Aorta (tissue), 1 donor: ENCODE measurements around a stretch of chr2.

DNA sequence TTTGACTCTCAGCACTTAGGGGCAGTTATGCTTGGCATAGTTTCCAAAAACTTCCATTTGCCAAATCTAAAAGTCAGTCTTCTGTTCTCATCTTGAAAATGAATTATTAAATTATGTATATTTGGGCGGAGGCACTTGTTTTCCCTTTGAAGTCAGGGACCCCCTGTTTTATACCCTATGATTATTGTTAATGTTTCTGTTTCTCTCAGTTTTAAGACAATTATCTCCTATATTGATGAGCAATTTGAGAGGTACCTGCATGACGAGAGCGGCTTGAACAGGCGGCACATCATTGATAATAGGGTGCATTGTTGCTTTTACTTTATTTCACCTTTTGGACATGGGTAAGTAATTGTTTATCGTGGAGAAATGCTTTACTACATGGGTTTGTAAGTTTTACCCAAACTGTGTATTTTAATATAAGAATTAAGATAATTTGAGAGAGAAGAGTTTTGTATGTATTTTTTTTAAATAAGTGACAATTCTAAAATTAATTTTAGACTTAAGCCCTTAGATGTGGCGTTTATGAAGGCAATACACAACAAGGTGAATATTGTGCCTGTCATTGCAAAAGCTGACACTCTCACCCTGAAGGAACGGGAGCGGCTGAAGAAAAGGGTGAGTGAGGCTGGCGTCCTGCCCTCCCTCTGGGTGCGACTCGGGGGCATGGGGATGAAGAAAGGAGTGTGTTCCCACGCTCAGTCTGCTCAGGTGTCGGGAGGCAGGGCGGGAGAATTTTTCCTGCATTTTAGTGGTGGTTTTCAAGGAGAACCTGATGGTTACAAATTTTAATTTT, 18.7 kb upstream of the FARP2 start:
- PRO-cap: no peak

- PRO-cap: no peak
These were observed 2.3 kb downstream of the FARP2 start for GRCh38 chr2:241358221-241359026.

- PRO-cap: no peak
These were observed 10.6 kb downstream of the DTYMK start for GRCh38 chr2:241675983-241676461.

- PRO-cap: no peak
These were observed 14.5 kb downstream of the D2HGDH start for GRCh38 chr2:241748575-241749735.

GRCh38 chr2:241795115-241795838, 13.7 kb upstream of the NEU4 start:
- PRO-cap: no peak

DNA sequence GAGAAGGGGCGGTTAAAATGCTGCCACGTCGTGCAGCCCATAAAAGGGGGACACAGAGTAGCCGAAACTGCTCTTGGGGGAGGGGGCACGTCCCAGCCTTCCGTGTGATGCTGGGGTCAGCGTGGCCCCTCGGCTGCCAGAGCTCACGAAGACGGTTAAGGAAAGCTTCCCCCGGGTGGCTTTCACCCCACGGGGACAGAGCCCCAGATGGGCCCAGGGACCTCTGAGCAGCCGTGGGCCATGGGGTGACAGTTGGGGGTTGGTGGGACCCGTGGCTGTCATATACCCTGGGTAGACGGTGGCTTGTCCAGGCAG, 342 bp downstream of the NEU4 start:
- PRO-cap: no peak

DNA sequence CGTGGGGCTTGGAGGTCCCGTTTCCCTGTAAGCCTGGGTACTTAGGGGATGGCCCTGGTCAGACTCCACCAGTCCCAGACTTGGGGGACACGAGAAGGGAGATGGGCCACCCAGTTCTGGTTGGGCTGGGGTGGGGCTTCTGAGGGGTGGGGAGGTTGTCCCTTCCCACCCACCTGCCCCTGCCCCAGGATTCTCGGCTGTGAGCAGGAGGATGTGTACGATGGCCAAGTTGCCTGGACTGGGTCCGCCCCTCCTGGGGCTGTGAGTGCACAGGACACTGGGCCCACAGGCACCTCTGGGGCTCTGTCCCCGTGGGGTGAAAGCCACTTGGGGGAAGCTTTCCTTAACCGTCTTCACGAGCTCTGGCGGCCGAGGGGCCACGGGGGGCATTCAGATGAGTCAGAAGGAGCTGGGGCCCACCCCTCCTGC, 951 bp downstream of the NEU4 start:
- PRO-cap: no peak

DNA sequence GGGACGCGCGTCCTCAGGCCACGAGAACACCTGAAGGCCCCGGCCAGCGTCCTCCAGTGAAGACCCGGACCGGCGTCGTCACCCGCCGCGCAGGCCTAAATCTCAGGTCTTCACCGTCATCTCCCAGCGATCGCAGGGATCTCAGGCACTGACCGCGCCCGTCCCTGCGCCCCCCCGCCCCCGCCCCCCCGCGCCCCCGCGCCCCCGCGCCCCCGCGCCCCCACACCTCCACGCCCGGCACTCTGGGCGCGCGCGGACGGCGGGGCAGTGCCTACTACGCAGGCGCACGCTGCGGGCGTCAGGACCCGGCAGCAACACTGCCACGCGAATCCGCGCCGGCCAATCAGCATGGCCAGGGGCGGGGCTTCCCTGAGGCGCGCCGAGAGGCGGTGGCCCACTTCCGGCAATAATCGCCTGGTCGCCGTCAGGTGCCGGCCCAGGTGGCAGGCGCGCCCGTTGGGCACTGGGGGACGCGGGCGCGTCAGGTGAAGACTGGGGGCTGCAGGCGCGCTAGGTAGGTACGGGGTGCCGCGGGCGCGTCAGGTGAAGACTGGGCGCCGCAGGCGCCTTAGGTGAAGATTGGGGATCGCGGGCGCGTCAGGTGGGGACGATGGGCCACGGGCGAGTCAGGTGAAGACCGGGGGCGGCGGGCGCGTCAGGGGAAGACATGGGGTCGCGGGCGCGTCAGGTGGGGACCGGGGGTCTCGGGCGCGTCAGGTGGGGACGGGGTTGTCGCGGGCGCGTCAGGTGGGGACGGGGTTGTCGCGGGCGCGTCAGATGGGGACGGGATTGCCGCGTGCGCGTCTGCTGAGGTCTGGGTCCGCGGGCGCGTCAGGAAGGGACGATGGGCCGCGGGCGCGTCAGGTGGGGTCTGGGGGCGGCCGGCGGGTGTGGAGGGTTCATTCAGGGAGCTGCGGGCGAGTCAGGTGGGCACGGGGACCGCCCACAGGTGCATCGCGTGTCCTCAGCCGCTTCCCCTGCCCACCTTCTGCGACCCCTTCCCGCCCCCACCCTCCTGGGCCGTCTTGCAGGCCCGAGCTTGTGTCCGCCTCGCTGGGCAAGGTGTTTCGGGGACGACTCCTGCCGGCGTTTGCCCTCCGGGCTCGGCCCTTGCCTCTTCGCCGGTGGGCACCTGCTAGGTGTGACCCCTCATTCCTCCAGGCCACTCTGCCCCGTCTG, 188.4 kb upstream of the FAM240C start:
- PRO-cap: bidirectional peak, plus-strand start at position 409 of the sequence, minus-strand start at position 269 of the sequence